ENCODE data around the genes SELENOH and LPXN.

- RRBS = no CpG with 5 or more reads among the region's 12 CpGs
Observed at GRCh38 chr11:57491515-57492159, 23.9 kb downstream of the SLC43A1 start.

GRCh38 chr11:57511781-57512384 lies 3.6 kb downstream of the SLC43A1 start:
- RRBS = no CpG with 5 or more reads among the region's 4 CpGs

GRCh38 chr11:57541034-57541582 lies 3.7 kb downstream of the SMTNL1 start:
- RRBS = 45% methylated on average over 3 of the region's 7 CpGs

DNA sequence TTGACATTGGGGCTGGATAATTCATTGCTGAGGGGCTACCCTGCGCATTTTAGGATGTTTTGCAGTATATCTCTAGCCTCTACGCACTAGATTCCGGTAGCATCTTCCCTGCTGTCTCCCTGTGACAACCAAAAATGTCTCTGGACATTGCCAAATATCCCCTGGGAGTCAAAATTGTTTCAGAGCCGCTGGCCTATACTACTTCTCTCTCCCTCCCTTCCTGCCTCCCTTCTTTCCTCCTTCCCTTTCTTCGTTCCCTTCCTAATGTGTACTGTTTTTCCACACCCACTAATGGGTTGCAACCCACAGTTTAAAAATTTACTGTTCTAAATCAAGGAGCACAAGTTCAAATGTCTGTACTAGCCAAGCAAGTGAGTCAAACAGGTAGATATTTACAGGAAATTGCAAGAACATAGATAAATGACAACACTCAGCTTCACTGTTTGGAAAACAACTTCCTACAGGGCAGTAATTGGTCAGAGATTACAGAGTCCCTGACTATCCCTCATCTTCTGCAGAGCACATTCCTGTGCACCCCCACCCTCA lies 1.7 kb downstream of the SERPING1 start:
- RRBS = no CpG with 5 or more reads among the region's 5 CpGs

DNA sequence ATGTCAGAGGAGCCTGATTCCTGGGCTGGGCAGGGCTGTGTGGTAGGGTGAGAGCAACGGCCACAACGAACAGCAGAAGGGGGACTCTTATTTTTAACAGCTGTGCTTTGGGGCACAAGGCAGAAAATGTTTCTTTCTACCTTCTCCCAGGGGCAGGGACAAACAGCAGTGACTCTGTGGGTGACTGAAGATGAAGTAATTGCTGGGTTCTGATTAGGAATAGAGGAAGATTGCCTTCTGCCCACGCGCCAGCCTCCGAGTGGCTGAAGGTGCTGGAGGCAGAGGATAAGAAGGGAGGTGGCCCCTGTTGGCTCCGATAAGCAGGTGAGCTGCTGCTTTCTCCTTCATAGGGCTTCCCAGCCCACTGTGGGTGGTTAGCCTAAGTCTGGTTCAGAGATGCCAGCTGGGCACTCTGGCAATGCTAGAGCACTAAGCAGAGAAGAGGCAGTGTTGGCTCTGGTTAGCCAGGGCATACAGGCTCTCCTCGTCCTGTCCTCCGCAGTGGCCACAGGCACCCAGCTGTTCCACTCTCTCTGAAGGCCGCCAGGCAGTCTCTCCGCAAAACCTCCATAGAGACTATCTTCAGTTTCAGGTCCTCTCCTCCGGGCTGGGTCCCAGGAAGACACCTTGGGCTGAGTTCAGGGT lies 1.5 kb downstream of the YPEL4 start:
- RRBS = 4% methylated on average over 1 of the region's 11 CpGs

DNA sequence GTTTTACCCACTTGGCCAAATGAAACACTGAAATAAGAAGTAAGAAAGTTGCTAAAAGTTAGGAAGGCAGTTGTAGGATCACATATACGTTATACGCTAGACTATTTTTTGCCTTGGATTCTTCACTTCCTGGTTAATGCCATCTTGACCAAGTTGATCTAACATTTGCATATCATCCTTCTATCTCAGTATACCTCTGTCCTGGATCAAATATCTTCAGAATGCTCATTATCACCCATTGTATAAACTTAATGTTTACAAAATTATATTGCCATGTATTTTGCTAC lies 893 bp downstream of the ZDHHC5 start:
- RRBS = no CpG with 5 or more reads among the region's 2 CpGs

DNA sequence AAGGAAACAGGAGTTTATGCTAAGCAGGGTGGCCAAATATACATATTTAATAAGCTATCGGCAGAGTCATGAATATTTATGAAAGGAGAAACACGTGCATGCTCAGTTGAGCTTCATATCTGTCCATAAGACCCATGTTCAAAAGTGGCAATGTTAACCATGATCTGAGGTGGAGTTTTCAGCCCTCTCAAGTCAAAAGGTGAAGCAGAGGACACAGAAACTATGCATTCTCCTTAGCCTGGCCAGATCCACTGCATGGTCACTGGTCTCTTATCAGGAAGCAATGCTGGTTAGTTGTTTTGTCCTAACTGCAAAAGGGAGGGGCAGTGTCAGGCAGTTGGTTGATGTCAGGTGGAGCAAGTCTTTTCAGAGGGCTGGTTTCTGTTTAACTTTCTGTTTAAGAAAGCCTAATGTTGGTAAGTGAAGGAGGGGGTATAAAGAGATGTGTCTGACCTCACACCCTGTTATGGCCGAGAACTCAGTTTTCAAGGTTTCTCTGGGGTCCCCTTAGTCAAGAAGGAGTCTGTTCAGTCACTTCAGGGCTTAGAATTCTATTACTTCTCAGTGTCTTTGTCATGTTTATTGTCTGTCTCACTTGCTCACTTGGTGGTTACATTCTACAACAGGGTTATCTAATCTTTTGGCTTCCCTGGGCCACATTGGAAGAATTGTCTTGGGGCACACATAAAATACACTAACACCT lies 5.5 kb upstream of the SELENOH start:
- RRBS = no CpG with 5 or more reads among the region's 3 CpGs

GRCh38 chr11:57741079-57741781 lies at the start of gene SELENOH:
TSS of gene SELENOH (plus strand) at chr11:57741491.
- RRBS = 1% methylated on average over 7 of the region's 50 CpGs

DNA sequence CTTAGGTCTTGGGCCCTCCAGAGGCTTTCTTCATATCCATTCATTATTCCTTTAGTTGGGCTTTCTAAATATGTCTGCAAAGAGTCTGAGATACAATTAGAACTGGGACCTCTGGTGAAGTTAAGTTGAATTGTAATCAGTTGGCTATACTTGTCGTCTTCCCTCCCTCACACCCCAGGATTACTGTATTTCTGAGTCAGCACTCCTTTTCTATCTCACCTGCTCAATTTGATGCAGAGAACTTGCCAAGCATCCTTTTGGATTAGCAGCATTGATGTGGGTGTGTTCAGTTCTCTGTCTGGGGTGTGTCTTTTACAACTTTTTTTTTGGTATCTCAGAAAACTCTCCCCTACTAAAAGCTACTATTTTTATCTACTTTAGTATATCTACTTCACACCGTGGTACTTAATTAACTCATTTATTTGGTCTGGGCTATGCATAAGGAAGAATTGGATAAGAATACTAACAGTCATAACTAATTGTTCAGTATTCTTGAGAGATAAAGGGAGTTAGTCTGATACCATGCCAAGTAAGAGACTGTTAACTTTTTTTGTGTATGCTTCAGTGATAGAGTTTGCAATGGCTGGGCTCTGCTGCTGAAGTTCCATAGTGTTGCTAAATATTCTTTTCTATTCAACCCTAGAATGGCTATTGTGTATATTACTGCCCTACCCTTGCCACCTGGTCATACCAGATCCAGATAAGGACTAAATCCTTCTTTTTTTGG lies 15.1 kb downstream of the CTNND1 start:
- RRBS = no CpG with 5 or more reads among the region's 2 CpGs

DNA sequence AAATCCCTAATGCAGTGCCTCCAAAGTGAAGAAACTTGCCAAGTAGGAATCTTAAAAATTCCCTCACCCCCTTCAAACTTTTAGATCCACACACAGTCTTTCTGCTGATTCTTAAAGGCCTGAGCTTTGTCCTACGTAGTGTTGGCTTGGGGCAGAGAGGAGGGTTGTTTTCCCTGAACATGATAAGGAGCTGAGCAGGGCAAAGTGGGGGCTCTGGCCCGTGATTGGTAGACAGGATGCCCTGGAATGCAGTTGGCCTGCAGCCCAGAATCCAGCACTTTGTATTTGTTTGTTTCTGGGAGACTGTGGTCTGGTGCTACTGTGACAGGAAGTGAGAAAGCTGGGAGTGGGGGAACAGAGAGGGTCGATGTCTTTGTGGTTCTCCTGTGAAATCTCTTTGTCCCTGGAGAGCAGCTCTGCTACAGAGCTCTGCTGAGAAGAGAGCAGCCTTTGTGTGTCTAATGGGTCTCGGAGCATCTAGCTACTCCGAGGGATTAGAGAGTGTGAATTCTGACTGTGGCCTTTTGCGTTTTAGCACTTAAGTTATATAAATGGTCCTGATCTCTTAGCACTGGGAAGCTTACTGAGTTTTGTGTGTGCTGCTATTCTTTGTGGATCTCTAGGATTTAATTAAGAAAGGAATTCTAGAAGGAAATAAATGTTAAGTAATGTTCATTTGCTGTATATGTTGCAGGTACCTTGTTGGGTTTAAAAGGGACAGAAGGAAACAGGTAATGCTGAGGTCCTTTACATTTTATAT lies 17.0 kb downstream of the CTNND1 start:
- RRBS = no CpG with 5 or more reads among the region's 6 CpGs

DNA sequence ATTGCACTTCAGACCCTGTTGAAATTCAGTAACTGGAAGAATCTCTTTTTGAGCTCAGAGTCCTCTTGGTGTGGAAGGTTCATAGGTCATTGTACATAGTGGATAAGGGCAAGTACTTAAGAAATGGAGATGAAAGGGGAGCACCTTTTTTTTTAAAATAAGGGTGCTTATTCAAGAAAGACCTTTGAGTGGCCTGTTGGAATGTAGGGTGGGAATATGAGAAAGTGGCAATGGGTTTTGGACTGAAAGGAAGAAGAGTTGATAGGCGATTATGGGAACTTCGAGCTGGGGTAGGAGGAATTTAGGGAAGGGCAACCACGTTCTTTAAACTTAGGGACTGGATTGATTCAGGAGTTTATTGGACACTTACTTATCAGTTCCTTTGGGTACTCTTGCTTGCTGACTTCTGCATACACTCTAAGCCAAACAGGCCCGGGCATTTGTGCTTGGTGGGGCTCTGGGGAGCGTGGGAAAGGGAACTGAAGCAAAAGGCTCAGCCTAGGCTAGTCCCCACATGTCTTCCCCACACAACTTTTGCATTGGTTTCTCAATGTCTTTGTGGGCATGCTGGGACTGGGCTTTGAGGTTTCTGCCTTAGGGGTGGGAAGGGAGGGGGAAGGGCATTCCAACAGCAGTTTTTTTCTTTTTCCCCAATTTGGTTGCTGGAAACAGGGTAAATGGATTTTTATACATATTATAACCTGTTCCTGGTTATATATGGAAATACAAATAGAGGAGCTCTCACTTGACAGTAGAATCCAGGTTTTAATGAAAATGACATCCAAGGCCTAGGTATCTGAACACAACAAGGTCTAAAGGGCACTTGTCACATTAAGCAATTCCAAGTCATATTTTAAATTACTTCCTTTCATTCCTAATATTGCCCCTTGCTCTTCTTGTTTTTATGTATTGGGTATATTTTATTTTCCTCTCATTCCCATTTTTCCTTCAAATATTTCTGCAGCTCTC lies 26.8 kb downstream of the CTNND1 start:
- RRBS = no CpG with 5 or more reads among the region's 5 CpGs

- RRBS = no CpG with 5 or more reads among the region's 2 CpGs
Observed at GRCh38 chr11:57798765-57799799, 37.5 kb downstream of the CTNND1 start.

GRCh38 chr11:58575207-58576388 lies at the start of gene LPXN:
TSS of gene LPXN (minus strand) at chr11:58575856.
- RRBS = no CpG with 5 or more reads among the region's 9 CpGs

DNA sequence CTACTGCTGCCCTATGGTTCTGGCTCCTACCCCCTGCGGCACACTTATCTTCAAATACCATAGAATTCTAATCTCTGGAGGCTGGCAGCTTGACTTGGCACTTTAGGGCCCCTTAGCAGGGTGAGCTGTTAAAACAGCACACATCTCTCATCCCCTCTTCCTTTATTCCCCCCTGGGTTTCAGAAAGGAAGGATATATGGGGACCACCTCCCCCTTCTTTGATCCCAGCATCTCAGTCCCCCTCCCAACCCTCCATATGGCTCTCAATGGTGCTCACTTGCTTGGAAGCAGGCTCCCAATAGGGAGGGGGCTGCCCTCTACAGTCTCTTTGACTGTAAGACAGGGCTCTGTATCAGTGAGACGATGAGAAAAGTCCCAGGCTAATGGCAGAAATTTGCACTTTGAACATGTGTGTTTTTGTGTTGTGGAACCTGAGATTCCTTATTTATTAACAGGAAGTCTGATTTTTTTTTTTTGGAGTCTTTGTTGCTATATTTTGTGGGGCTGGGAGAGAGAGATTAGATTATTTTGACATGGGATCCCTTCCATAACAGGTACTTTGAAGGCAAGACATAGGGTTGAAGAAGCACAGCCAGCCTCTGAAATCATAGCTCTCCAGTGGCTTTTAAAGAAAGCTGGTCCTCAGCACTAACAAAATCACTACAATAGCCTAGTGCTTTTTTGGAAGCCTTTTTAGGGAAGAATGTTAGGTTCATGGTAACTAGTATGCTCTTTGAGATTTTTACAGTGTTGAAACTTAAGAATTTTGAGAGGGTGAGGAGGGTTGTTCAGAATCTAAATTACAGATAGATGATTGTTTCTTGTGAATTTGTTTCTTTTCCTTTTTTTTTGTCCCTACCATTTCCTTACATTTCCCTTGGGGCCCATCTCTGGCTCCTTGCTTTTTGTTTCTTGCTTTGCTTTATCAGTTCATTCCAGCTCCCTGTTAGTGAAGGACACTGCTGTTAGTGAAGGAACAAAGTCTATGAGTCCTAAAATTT lies 4.1 kb upstream of the CNTF start:
- RRBS = no CpG with 5 or more reads among the region's 2 CpGs

GRCh38 chr11:58641363-58641755 lies 18.9 kb downstream of the CNTF start:
- RRBS = no CpG with 5 or more reads among the region's 3 CpGs

DNA sequence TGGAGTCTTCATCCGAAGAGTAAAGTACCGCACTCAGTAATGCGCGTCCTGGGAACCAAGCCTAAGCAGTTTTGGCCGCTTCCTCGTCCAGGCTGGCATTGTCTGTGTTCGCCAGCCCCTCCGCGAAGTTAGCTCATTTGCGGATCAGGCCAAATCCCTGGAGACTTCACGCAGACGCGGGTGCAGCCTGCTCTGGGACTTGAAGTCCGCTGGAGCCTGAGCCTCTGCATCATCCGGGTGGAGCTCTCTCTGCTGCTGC lies 23.6 kb upstream of the GLYATL1B start:
- RRBS = no CpG with 5 or more reads among the region's 15 CpGs

GRCh38 chr11:59145410-59145810 lies 2.8 kb downstream of the FAM111A start:
- RRBS = no CpG with 5 or more reads among the region's 4 CpGs

GRCh38 chr11:59185991-59186789 lies 14.3 kb downstream of the DTX4 start:
- RRBS = no CpG with 5 or more reads among the region's 11 CpGs

GRCh38 chr11:59191802-59192474 lies 20.0 kb downstream of the DTX4 start:
- RRBS = no CpG with 5 or more reads among the region's 10 CpGs

DNA sequence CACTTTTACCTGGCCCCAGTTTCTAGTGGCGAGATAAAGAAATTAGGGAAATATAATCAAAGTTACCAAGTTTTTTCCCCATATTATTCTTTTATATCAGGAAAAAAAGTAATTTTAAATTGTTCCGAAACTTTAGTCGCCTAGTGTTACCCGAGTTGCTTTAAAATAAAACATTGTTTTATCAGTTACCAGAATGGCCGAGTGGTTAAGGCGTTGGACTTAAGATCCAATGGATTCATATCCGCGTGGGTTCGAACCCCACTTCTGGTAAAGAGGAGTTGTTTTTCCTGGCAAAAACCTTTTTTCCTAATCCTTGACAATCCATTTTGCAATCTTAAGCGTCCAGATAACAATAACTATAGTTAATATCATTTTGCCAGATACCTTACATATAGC lies 40.2 kb downstream of the OR4D9 start:
- RRBS = no CpG with 5 or more reads among the region's 10 CpGs